Measurements from ENCODE around the gene XRCC2.

- PRO-cap, 2 experiments: no peak in any of the 2 experiments
Measured at GRCh38 chr7:151725111-151725502, 151.8 kb downstream of the PRKAG2 start.

GRCh38 chr7:151728601-151729328 lies 148.2 kb downstream of the PRKAG2 start:
- PRO-cap, 2 experiments: no peak in any of the 2 experiments

DNA sequence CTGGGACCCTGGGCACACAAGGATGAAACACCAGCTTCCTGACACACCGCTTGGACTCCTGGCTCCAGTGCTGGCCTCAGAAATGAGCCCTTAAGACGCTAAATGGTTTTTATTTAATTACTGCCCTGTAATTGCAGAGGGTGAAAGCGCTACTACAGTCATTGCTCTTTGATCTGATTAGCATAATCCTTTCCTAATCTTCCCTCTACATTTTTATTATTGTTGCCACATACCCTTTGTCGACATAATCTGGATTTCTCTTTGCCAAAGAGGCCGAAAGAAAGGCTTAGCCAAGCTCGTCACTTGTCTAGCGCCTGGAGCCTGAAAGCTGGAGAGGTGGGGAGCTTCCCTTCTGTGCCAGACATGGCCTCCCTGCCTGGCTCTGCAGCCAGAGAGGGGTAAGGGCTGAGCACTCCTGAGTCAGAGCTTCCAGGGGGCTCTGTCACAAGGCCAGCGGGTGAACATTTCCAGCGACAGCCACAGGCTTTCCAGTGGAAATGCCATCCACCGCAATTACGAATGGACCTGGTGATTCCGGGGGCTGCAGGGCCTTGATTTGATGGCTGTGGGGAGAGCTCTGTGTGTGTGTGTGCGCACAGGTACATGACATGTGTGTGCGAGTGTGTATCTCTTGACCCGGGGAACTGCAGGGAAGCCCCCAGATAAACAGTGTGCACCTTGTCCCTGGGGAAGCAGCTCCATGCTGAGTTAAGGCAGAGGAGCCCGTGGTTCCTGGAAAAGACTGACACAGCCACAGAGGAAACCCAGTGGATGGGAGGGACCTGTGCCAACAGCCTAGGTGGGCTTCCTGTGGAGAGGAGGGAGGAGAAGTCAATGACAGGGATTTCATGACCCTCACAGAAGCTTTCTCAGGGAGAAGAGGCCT lies 145.7 kb downstream of the PRKAG2 start:
- PRO-cap, 2 experiments: no peak in any of the 2 experiments

DNA sequence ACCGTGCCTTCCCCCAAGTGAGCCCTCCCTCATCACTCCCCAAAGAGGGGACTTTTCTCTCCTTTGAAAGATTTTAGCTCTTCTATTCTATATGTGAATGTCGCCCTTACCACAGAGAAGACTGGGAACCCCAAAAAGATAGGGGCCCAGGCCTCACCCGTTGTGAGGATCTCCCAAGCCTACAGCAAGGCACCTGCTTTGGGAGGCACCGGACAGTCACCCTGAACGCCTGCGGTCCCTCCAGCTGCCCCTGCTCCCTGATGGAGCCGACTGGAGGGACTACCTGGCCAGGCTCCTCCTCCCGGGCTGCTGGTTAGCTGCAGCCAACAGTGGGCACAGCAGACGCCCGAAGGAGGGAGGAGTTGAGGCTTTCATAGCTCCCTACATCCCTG lies 137.0 kb downstream of the PRKAG2 start:
- PRO-cap, 2 experiments: no peak in any of the 2 experiments

- PRO-cap, 2 experiments: no peak in any of the 2 experiments
Measured at GRCh38 chr7:151772214-151772687, 104.7 kb downstream of the PRKAG2 start.

DNA sequence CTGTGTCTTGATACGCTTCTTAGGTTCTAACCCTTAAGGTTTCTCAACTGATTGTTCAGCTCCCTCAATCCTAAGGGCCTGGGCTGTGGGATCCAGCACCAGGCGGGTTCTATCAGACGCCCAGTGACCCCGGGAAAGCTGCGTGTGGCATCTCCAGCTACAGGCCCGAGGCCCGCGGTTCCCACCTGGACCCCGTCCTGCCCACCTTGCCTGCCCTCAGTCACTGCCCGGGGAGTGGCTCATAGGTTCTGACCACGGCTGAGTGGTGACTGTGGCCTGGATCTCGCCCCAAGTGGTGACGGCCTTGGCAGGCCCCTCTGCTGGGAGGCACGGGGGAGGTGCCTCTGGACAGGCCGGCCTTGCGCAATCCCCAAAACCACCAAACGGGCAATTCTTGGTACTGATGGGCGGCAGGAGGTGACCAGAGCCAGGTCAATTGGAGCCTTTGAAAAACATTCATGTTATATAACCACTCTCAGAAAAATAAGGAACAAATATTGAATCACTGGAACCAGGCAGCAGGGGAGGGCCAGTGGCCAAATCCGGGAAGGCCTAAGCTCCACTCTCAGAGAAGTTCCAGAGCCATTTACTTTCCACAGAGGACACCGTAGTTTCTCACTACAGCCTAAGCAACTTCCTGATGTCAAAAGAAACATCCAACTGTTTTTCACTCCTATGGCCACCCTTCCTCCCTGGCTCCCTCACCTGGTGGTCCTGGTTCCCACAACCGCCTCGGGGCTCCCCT lies 83.4 kb downstream of the PRKAG2 start:
- PRO-cap, 2 experiments: no peak in any of the 2 experiments

GRCh38 chr7:151807476-151808242 lies 69.3 kb downstream of the PRKAG2 start:
- PRO-cap, 2 experiments: no peak in any of the 2 experiments

DNA sequence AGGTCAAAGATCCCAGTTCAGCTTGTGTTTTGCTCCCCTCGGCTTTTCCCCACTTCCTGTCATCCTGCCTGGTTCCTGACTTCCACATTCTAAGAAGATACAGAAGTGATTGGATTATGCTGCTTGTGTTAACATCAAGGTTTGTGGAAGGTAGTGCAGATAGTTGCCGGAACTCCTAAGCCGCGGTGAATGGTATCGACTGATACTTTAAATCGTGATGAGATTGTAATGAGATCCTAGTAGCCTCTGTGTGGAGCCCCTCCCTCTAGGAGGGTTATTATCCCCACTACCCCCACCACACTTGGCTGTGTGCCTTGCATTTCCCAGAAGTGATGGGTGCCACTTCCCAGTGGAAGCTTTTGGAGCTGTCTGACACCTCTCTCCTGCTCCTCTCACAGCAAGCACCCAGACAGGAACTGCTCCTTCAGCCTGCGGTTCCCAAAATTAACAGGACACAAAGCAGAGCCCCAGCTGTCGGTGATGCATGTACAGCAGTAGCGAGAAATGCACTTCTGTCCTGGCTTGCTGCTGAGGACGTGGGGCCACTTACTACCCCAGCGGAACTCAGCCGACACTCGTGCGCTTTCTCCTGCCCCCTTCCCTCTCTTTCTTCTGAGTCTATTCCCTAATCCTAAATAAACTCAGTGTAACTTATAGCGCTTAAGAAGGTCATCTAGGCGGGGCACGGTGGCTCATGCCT lies 52.5 kb downstream of the PRKAG2 start:
- PRO-cap, 2 experiments: no peak in any of the 2 experiments

DNA sequence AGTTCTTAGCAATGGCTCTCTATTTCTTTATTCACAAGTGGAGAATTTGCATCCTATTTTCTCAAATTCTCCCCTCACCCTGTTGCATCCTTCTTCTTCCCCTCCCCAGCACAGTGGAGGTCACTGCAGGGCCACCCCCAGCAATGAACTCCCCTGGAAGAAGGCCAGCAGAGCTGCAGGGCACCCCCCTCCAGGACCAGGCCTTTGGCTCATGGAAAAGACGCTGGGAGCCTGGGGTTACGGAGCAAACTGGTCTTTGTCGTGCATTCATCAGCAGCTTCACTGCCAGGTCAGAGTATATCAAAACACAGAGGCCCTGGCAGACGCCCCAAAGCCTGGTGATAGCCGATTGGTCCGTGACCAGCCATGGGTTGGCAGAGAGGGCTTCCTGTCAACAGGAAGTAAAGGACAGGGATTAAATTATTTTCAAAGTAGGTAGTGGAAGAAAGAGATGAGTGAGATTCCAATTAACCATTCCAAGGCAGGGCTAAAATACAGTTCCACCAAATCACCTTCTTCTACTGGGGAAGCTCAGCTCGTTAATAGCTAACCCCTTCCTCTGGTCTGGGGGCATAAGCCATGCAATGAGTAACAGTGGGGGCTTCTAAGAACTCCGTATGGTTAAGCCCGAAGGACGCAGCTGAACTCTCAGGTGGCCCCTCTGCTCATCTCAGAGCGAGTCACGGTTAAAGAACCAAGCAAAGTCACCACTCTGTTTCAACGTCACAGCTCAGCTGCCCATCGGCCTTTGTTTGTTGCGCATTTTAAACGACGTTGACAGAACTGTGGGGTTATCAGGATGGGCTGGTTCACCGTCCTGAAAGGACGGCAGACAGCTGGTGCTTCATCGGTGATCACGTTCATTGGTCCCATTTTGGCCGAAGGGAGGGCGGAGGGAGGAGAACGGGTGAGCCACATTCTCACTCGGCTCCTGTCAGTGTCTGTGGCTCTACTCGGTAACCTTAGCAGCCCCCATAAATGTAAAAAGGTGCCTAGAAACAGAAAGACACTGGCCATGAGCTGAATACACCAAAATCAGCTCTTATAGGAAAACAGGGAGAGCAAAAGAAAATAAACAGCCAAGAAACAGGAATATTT lies 8.8 kb downstream of the PRKAG2 start:
- PRO-cap, 2 experiments: no peak in any of the 2 experiments

DNA sequence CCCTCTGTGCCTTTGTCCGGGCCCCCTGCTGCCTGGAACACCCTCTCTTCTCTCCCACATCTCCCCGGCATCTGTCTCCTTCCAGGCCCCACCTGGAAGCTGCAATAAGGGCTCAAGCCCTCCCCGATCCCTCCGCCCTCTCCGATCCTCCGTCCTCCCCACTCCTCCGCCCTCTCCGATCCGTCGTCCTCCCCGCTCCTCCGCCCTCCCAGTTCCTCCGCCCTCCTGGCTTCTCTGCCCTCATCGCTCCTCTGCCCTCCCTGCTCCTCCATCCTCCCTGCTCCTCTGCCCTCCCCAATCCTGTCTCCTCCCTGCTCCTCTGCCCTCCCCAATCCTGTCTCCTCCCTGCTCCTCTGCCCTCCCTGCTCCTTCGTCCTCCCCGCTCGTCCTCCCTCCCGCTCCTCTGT lies 17.5 kb upstream of the PRKAG2 start:
- PRO-cap, 2 experiments: no peak in any of the 2 experiments

DNA sequence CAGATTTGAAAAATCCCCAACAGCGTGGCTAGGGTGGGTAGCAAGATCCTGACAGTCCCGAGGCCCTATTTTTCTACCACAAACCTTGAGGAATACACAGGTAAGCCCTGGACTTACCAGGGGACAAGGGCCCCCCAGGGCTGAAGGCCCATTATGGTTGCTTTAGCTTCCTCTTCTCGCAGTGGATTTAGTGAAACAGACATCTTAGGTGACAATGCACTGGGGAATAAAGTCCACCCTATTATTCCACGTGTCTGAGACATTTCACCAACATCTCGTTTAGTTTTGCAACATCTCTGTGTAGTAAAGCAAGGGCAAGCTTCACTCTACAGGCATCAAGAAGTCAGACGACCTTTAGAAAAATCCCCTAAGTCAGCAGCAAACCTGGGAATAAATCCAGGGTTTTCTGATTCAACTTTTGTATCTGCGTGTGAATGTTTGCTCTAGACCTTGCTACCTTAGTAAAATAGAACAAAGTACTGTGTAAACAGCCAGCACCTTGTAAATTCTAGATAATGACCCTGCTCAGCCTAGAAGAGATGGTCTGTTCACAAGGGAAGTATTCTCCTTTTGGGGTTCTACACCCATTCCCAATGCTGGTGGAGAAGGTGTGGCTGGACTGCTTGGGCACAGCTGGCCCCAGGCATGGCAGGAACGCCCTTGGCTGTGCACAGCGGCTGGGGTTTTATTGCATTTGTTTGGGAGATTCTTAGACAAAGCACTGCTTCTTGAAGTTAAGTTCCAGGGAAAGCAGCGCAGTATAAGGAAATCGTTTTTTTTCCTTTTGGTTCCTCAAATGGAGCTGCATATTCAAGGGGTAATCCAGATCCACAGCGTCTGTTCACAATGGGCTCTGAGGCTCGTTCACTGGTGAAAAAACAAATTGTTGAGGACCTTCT lies 38.4 kb upstream of the GALNTL5 start:
- PRO-cap, 2 experiments: no peak in any of the 2 experiments

GRCh38 chr7:151922977-151923892 lies 33.0 kb upstream of the GALNTL5 start:
- PRO-cap, 2 experiments: no peak in any of the 2 experiments

- PRO-cap, 2 experiments: no peak in any of the 2 experiments
Measured at GRCh38 chr7:151941106-151941520, 15.1 kb upstream of the GALNTL5 start.

DNA sequence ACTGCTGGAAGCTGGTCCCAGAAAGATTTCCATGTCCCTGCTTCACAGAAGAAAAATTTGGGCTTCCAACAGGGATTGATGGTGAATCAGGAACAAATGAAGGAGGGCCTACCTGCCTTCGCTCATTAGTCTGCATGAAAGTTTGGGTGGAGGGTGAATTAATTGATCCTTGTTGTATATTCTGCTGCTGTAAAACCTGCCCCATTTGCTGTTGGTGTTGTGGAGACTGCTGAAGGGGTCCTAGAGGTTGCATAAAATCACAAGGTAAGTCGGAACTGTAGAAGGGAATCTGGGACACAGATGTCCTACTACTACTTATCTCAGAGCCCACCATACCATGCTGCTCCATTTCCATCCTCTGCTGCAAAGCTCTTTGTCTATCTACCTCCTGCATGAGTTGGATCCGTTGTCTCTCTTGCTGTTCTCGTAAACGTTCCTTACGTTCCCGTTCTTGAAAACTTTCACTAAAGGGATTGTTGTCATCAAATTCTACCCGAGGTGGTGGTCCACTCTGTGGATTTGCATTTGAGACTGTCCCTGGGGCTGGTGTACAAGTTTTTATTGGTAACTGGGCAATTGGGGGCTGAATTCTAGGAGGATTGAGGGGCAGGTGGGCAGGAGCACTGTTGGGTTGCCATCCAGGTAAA lies 137.6 kb downstream of the GALNT11 start:
- PRO-cap, 2 experiments: no peak in any of the 2 experiments

- PRO-cap, 2 experiments: no peak in any of the 2 experiments
Measured at GRCh38 chr7:152250637-152251416, 185.0 kb downstream of the KMT2C start.

DNA sequence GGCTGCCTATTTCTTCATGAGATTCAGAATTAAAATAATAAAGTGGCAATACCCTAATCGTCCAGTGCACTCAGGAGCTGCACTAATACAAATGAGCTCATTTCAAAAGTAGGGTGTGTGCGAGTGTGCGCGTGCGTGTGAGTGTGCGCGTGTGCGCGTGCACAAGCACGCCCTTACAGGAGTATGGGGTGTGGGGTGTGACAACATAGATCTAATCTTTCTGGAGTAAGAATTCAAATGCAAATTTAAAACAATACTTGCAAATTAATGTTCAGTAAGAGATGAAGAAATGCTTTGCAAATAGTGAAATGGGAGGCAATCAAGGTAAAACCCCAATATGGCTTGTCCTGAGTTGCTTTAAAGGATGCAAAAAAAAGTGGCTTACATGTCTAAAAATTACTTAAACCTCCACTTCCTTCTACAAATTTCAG lies 2.1 kb downstream of the KMT2C start:
- PRO-cap, 2 experiments: peak in 2 of 2 experiments; most common plus-strand start position 176 of the sequence (in 1)

DNA sequence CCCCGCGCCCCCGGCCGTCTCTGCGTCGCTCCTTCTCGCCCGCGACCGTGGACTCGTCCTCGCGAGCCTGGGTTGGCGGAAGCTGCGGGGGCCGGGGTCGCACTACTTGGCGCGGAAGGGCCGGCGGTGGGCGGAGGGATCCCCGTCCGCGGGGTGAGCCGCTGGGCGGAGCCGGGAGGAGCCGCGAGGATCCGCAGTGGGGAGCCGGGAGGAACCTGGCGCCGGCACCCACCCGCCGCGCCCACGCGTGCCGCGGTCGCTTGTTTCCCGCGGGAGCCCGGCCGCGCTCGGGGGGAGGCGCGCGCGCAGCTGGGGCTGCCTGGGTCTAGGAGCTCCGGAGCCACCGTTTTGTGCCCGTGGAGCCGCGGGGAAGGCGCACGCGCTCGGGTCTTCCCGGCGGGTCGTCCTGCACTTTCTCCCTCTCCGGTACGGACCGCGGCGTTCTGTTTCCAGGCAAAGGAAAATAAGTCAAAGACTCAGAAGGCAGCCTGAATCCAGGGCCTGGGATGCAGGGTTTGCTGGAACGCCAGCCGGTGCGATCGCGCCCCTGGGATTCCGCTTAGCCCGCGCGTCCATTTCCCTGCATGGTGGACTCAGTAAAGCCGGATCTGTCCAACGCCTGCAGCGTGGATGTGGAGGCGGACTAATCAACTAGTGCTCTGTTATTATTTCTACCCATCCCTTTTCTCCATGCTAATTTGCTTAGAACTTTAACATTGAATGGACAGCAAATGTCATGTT lies 28.8 kb upstream of the KMT2C start:
- PRO-cap, 2 experiments: peak in 2 of 2 experiments; most common plus-strand start position 32 of the sequence (in 1); most common minus-strand start position 55 of the sequence (in 2)

- PRO-cap, 2 experiments: peak in 2 of 2 experiments; most common plus-strand start chr7:152676316 (in 1); most common minus-strand start chr7:152676141 (in 2)
Measured at GRCh38 chr7:152676047-152676464, at the start of gene XRCC2. TSS of gene XRCC2 (minus strand) at chr7:152676141.

DNA sequence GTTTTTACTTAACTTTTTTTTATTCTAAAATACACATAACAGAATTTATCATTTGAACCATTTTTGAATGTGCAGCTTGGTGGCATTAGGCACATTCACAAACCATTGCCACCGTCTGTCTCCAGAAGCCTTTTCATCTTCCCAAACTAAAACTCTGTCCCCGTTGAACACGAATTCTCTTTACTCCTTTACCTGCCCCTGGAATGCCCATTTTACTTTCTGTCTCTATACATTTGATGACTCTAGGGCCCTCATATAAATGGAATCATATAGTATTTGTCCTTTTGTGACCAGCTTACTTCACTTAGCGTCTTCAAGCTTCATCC lies 48.3 kb downstream of the ACTR3B start:
- PRO-cap, 2 experiments: no peak in any of the 2 experiments

- PRO-cap, 2 experiments: no peak in any of the 2 experiments
Measured at GRCh38 chr7:152925895-152926450, 166.4 kb downstream of the ACTR3B start.